Measurements from ENCODE around the genes RHBDF1, HBZ, LUC7L, RGS11 and RHOT2.

DNA sequence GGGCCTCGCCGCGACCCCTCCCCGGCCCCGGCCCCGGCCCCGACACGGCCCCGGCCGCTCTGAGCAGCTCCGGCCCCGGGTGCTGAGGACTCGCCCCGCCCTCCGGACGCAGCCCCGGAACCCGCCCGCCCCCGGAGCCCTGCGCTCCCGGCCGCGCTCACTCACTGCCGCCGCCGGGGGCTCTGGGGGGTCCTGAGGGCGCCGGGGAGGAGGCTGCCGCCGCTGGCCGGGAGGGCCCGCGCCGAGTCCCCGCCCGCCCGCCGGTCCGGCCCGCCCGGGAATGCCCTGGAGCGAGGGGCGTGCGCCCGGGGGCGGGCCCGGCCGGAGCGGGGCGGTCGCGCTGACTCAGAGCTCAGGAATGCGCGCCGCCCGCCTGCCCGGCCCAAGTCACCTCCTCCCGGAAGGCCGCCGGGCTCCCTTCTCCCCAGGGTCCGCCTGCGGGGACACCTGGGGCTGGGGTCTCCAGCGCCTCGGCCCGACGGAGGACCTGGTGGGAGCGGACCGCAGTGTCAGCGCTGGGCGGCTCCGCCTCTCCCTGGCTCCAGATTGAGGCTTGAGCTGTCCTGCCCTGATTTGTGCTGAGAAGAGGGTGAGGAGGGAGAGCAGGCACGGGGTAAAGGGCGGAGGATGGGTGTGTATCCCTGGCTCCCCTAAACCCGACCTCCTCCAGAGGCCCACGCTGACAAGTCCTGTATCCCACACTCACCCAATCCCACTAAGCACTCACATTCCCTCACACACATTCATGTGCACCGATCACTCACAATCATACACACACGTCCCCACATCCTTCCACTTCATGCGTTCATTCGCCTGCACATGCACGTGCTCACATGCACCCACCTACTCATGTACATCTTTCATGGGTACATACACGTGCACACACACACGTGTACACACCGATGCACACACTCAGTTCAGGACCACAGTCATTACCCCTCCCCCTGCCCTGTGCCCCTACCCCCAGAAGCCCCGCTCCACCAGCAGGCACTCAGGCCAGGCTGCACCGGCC is at the start of gene RHBDF1:
Gene RHBDF1, minus strand, starts transcription at position 284 of the 1,012 bp plus-strand sequence.
- PRO-cap: no peak
- RAMPAGE, long total RNA: no peak

- PRO-cap: no peak
- RAMPAGE, long total RNA: no peak
Observed at GRCh38 chr16:78350-79570, 735 bp downstream of the MPG start.

- PRO-cap: bidirectional peak, plus-strand start at chr16:85086, minus-strand start at chr16:84977
- RAMPAGE, long total RNA: no peak
Observed at GRCh38 chr16:84597-85427, 6.8 kb downstream of the MPG start.

GRCh38 chr16:89624-90177 is 11.7 kb downstream of the MPG start:
- PRO-cap: no peak
- RAMPAGE, long total RNA: no peak

GRCh38 chr16:119845-120283 is 18.6 kb downstream of the NPRL3 start:
- PRO-cap: no peak
- RAMPAGE, long total RNA: no peak

DNA sequence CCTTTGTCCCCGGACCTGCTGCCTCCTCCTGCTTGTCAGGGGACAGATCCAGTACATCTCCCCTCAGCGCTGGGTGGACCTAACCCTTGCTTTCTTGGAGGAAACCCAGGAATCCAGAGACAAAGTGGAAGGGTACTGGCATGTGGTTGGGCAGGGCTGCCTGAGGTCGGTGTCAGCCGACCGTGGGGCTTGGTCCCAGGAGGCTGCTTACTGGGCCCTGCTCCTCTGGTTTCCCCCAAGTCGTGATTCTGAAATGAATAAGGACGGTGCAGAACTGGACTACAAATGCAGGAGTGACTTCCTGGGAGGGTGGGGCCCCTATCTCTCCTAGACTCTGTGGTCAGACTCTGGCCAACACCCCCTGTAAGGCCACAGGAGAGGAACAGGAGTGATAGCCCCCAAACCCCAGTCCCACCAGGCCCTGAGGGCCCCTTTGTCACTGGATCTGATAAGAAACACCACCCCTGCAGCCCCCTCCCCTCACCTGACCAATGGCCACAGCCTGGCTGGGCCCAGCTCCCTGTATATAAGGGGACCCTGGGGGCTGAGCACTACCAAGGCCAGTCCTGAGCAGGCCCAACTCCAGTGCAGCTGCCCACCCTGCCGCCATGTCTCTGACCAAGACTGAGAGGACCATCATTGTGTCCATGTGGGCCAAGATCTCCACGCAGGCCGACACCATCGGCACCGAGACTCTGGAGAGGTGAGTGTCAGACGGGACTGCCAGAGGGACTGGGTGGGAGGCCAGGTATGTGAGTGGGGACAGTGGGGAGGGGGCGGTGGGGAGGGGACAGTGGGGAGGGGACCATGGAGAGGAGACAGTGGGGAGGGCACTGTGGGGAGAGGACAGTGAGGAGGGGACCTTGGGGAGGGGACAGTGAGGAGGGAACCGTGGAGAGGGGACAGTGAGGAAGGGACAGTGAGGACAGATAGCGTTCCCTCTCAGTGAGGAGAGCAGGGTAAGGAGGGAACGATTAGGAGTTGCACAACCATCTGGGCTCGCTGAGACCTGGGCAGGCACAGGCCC is at the start of gene HBZ:
Gene HBZ, plus strand, starts transcription at position 343 of the 1,027 bp plus-strand sequence.
- PRO-cap: no peak
- RAMPAGE, long total RNA: no peak

DNA sequence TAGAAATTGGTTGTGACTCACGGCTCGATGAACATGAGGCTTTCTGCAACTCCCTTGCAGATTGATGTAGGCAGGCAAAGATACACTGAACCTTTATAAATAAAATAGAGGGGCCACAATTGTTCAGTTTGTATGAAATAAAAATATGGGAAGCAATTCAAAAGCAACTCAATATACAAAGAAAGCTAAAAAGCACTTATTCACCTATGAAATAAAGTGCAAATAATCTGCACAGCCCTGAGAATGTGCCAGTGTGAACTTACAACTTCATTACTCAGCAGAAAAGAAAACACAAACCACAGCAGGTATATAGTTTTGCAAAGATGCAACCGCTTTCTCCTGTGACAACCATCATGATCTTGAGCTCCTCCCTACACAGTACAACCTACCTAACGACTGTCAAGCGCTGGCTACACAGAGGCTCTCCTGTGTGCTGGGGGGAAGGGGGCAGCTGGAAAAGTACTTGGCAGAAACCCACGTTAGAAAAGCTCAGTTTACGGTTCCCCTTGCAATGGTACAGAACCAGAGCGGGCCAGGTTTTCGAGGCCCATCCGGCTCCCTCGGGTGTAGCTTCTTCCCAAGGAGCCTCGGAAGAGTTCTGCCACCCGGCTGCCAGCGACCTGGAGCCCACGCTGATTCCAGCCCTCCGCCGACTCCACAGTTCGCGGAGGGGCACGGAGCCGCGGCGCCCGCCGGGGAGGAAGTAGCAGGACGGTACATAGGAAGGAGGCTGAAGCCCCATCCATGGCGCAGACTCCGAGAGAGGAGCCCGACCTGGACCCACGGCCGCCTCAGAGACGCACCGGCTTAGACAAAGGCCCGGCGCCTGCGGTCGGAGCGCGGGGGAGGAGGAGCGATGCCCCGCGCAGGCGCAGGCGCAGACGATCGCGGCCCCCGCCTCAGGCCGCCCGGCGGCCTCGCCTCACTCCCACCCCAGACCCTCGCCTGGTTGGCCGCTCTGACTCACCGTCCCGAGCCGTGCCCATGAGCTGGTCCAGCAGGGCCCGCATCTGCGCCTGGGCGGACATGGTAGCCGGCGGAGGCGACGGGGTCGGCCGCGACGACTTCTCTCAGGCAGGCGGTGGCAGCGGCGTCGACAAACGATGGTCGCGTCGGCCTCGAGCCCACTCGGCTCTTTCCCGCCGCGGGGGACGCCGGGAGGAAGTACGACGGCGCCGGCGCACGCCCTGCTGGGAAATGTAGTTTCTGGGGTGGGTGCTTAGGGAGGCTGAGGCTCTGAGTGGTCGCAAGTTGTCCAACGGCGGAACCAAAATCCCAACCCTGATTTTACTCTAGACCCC is at the start of gene LUC7L:
Gene LUC7L, minus strand, starts transcription at position 1,138 of the 1,301 bp plus-strand sequence.
- PRO-cap: bidirectional peak, plus-strand start at position 884 of the sequence, minus-strand start at position 809 of the sequence; unidirectional peak, minus-strand start at position 1,138 of the sequence
- RAMPAGE, long total RNA: no peak

- PRO-cap: no peak
- RAMPAGE, long total RNA: no peak
Observed at GRCh38 chr16:275017-276213, at the start of gene RGS11. RGS11 (minus strand) TSS chr16:275944.

DNA sequence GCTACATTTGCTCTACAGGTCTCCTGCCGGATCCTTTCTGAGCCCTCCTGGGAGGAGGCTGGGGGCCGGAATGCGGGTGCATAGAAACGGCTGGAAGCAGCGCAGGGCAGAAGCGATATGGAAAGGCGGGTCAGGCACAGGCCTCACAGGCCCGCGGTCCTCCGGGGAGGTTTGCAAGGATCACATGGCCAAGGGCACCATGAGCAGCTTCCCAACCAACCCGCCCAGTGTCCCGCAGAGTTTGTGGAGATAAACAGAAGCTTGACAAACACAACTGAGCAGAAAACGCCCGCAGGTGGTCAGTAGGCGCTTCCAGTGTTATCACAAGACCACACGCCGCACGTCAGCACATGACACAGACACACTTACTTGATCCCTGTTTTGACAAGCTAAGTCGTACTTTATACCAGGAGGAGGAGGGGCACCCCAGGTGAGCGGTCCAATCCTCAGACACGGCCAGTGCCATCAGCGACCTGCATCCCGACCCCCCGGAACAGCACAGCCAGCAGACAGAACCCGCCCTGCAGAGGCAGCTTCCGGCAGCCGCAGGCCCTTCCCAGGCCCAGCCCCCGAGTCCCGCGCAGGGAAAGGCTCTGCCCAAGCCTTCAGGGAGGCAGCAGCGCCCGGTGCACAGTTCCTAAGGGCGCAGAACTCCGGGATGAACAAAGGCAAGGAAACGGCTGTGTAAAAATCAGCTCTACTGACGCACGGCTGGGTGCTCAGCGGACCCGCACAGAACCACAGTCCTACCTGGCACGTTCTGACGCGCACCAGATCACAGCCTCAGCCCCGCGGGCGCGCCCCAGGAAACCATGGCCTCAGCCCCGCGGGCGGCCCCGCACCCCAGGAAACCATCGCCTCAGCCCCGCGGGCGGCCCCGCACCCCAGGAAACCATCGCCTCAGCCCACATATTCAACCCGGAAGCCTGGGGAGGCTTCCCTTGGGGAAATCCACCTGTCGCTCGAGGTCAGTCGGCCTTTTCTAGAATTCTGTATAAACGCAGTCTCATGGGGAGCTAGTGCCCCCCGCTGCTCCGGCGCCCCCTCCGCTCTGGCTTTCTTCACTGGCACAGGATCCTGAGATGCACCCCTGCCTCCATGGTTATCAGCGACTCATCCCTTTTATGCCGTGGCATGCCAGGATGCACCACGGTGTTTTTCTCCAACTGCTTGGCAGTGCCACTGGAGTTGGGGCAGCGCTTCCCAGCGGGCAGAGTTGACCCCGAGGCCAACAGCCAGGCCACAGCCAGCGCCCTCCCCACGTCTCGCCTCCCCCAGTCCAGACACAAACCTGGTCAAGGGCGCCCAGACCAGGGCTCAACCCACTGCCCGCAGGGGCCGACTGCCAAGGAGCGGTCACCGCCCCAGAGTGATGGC is 27.8 kb downstream of the AXIN1 start:
- PRO-cap: no peak
- RAMPAGE, long total RNA: no peak

DNA sequence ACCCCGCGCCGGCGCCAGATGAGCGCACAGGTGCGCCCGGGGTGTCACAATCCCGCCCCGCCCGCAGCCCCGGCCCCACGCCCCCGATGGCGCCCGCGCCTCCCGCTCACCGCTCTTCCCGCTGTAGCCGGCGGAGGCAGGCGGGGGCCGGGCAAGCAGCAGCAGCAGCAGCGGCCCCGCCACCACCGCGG is 292 bp downstream of the PGAP6 start:
- PRO-cap: bidirectional peak, plus-strand start at position 133 of the sequence, minus-strand start at position 129 of the sequence
- RAMPAGE, long total RNA: no peak

- PRO-cap: no peak
- RAMPAGE, long total RNA: no peak
Observed at GRCh38 chr16:450764-451250, 25.4 kb downstream of the RAB11FIP3 start.

GRCh38 chr16:483556-484150 is 43.9 kb upstream of the CAPN15 start:
- PRO-cap: no peak
- RAMPAGE, long total RNA: no peak

GRCh38 chr16:523999-524724 is 3.4 kb upstream of the CAPN15 start:
- PRO-cap: no peak
- RAMPAGE, long total RNA: no peak

DNA sequence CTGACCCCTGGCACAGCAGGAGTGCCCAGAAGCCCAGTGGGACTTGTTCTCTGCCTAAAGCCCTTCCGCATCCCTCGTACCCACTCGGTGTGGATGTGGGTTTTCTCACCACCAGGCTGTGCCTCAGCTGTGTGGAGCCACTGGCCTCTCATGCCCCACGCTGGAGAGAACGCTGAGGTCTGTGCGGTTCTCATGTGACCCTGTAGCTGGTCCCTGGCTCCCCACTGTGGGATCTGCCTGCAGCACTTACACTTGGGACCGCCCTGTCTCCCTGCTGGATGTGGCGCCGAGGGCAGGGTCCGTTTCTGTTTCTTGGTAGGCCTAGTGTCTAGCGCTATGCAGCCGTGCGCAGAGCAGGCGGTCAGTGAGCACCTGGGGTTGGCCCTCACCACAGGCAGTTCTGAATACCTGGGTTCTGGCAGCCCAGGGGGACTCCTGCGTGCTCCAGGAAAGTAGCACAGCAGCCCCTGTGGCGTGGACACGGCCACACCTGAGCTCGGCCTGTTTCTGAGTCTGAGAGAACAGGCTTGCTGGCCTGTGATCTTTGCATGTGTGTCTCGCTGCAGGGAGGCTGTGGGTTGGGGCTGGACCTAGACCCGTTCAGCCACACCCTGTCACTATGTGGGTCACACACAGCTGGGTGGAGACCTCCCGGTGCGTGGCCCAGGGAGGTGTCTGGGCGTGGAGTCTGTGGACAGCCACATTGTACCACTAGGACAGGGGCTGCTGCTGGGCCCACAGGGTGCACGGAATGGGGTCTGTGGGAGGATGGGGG is 2.7 kb downstream of the CAPN15 start:
- PRO-cap: no peak
- RAMPAGE, long total RNA: no peak

GRCh38 chr16:539741-540274 is 12.3 kb downstream of the CAPN15 start:
- PRO-cap: no peak
- RAMPAGE, long total RNA: no peak

GRCh38 chr16:540735-541485 is 13.4 kb downstream of the CAPN15 start:
- PRO-cap: no peak
- RAMPAGE, long total RNA: no peak

- PRO-cap: no peak
- RAMPAGE, long total RNA: no peak
Observed at GRCh38 chr16:585105-586004, 4.5 kb upstream of the RAB40C start.

DNA sequence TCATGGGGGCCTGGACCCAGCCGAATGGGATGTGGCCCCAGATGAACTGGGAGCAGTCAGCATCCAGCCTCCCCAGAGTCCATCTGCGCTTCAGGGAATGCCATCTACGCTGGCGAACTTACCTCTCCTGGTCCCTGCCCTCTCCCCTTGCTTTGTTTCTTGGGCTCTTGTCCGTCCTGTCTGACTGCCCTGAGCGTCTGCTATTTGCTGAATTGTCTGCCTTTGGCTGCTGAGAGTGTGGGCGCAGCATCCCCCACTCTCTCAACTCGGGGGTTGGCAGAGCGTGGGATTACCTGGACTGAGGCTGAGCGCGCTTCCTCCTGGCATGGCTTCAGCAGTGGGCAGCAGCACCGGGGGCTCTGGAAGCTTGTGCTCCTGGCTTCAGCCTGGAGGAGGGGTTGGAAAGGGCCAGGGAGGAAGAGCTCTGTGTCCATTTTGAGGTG is 2.2 kb downstream of the RAB40C start:
- PRO-cap: no peak
- RAMPAGE, long total RNA: no peak

DNA sequence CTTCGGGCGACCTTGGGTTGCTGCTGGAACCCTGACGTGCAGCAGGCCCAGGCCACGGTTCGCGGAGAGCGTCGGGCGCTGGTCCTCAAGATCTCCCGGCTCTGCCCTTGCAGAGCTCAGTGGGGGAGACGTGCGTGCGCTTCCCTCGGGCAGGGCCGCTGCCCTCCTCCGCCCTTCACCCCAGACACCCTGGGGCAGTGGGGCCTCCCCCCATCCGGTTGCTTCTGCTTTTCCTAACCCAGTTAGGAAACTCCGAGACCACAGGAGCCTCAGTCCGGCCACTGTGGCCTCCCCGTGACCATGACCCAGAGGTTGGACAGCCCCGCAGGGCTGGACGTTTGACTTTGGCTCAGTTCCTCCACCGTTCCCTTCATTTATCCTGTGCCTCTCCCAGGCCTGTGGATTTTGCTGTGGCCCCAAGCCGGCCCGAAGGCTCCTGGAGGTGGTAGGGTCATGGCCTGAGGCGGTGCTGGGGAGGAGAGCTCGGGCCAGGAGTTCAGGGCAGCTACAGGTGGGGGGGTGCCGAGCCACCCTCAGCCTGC is 973 bp downstream of the MCRIP2 start:
- PRO-cap: bidirectional peak, plus-strand start at position 126 of the sequence, minus-strand start at position 121 of the sequence; unidirectional peak, minus-strand start at position 199 of the sequence
- RAMPAGE, long total RNA: no peak

DNA sequence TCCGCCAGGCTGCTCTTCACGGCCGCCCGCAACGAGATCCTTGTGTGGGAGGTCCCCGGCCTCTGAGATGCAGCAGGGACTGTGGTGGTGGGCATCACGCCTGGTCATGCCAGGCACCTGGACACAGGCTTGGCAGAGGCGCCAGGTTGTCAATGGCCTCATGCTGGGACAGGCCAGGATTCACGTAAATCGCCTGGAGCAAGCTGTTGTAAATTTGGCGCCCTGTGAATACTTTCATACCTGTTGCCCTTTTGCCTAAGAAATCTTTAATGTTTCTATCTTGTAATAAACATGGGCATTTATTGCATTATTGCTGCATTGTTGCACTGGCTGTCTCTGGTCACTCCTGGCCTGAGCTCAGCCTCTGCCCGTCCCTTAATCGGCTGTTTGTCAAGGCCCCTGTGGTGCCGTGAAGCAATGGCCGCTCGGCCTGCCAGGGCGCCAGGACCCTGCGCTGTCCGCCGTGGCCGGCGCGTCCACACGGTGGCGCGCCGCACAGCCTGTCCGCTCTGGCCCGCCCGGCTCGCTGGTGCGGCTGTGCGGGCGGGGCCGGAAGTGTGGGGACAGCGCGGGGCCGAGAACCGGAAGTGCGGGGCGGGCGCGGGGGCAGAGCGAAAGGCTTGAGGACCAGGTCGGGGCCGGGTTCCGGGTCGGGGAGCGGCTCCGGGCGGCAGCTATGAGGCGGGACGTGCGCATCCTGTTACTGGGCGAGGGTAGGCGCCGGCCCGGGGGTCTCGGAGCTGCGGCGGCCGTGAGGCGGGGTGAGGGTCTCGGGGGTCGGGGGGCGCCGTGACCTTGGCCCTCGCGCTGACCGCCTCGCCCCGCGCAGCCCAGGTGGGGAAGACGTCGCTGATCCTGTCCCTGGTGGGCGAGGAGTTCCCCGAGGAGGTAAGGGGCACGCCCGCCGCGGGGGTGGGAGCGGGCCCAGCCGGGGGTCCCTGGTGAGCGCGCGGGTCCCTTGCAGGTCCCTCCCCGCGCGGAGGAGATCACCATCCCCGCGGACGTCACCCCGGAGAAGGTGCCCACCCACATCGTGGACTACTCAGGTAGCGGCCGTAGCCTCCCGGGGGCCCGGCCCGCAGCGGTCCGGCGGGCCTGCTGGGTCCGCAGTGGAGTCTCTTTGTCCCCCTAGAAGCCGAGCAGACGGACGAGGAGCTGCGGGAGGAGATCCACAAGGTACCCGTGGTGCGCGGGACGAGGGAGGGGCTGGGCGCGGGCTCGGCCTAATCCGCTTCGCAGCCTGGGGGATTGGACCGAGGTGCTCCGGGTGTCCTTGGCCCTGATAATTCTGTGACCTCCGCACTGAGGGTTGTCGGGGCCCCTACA is at the start of gene RHOT2:
Gene RHOT2, plus strand, starts transcription at position 609 of the 1,326 bp plus-strand sequence.
- PRO-cap: bidirectional peak, plus-strand start at position 643 of the sequence, minus-strand start at position 419 of the sequence
- RAMPAGE, long total RNA: start-site peak on the plus strand centred at position 619 of the sequence, 96 bp wide, 120 and 69 reads in 2 replicates

Data from OCI-LY7 (cell line).